Bronchial lymph node (tissue), 1 donor: ENCODE measurements around a stretch of chr14.

DNA sequence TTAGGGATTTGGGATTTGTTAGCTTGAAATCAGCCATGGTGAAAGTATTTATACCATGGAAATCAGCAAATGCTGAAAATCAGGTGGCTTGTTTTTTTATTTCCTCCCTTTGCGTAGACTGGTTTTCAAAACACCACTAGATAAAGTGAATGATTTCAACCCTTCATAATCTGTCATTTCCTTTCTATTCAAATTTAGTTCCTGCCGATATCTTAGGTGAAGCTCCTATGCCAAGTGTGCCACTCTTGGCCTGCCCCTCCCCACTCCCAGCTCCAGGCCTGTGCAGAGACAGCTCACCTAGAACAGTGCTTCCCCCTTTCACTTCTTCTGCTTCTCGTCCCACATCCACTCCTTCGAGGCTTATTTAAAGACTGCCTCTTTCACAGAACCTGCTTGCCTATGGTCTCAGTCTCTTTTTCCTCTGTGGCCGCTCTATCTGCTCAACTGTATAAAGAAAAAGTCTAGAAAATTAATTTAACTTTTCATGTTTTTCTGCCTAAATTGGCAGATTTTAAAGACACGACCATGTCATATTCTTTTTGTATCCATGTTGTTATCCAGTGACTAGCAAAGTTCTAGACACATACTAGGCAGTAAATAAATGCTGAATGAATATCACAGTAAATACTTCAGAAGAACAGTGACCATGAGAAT lies 473.9 kb downstream of the RAD51B start:
- PRO-cap: bidirectional peak, plus-strand start at position 197 of the sequence, minus-strand start at position 111 of the sequence; unidirectional peak, minus-strand start at position 336 of the sequence

GRCh38 chr14:68307843-68308239 lies 485.0 kb downstream of the ZFP36L1 start:
- PRO-cap: unidirectional peak, minus-strand start at chr14:68307938

DNA sequence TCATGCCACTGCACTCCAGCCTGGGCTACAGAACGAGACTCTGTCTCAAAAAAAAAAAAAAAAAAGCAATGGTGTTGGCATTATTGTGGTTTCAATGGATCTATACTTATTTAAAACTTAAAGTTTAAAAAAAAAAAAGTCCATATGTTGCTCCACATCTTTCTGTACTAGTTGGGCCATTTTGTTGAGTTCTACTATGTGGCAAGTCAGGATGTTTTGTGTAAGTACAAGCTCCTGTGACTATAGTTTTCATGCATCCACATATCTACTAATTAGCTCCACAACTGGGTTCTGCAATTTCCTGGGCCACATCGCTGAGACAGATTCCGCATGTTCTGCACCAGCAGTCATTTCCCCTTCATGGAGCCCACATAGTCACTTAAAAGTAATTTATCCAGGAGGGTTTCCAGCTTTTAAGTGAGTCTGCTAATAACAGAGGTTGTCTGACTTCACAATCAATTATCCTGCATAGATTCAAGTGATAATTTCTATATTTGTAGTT lies 461.5 kb downstream of the ZFP36L1 start:
- PRO-cap: no peak

GRCh38 chr14:68399943-68400488 lies 392.9 kb downstream of the ZFP36L1 start:
- PRO-cap: unidirectional peak, plus-strand start at chr14:68400303

GRCh38 chr14:68450007-68450361 lies 342.9 kb downstream of the ZFP36L1 start:
- PRO-cap: no peak

DNA sequence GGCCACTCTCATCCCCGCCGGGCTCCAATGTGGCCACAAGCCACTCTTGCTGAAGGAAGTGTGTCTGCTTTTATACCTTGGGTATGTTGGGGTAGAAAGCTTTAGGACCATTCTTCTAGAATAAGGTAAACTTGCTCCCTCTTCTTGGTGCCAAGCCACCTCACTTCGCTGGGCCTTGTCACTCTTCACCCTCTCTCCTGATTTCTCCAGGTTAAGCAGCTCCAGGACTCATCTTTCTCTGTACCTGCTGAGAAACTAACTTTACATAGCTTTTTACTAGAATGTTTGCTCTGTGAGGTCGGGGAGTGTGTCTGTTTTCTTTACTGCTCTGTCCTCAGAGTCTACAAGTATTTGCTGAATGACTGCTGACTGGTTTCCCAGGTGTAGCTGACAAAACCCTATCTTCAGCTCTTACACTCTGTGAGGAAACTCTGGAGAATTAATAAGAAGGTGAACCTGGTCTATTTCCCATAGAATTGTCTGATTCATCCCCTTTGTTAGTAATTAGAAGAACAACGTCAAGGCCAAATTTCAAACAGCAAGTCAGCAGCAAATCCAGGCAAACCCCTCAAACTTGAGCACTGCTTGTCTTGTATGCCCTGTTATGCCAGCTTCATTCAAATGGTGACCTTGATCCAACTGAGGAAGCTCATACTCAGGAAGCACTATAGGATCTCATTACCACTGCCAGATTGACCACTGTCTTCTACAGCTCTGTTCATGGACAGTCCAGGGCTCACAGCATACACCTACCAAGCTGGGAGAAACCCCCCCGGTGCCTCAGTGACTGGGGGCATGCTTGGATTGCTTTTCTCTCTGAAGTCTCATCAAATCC lies 226.8 kb downstream of the ZFP36L1 start:
- PRO-cap: no peak

DNA sequence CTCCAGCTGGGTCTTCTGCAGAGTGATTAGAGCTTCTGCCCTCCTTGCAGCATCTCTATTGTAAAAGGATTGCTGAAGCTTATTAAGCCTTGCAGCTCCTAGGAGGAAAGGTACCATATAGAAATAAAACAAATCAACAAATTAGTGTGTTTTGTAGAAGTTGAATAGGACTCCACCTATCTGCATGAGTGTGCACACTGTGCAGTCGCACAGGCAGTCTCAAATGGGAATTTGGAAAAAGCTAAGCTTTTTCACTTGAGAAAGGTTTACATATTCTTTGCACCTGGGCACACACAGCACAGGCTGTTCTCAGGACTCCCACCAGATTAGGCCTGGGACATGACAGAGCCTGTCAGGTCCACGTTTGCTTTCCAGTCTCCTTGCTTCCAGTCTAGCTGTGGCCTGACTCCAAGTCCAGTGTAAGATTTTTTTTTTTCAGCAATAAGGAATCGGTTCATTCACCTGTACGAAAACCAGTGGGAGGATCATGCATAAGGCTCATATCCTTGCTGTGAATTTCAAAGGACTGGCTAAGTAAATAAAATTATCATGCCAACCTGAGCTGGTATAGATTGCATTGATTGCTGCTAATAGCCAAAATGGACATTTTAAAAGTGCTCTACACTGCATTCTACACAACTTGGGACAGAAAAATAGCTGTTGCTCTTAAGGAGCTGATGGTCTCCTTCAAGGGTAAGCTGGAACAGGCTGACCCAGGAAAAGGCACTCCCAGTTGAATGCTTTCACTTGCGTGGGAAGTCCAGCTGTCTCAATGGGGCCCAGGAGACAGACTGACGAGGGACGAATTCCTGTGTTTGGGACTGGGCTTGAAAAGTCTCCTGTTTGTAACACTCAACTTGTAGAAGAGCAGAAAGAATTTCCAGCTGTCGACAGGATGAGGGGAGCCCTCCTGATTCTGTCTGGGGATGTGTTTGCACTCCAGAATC lies 181.1 kb downstream of the ZFP36L1 start:
- PRO-cap: no peak

GRCh38 chr14:68667140-68667639 lies 125.7 kb downstream of the ZFP36L1 start:
- PRO-cap: no peak

DNA sequence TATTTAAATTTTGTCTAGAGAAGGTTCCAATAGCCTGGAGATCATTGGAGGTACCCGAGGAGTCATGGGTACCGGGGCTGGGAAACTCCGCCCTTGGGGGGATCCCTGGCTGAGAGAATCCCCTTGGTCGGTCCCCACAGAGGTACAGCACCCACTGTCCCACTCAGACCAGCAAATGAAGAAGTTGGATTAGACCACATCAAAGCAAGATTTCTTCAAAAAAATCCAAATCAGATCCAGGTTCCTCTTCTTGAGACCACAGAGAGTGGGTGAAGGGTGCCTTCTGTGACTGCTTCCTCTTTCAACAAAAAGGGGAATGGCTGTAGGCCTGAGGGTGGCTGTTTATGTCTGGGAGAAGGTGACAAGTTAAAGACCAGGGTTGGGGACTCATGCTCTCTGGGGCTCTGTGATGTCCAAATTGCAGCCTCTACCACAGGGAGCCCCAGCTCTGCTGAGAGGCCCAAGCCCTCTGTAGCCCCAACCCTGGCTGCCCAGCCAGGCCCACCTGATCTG lies 51.0 kb downstream of the ZFP36L1 start:
- PRO-cap: no peak

DNA sequence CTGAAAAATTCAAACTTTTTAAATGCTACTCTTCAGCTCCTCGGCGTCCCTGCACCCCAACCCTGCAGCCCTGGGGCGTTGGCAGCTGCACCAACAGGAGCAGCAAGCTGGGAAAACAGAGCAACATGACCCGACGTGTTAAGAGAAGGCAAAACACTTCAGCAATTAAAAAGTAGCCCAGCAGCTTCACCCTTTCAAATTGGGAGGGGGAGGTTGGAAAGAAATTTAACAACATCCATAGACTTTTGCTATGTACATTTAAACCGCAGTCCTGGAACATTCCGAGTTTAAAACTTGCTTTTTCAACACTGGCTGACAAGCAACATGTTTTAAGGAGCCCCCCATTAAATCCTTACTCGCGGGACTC lies 1.1 kb downstream of the ZFP36L1 start:
- PRO-cap: no peak

- PRO-cap: bidirectional peak, plus-strand start at chr14:68794685, minus-strand start at chr14:68794602
These were observed 1.7 kb upstream of the ZFP36L1 start for GRCh38 chr14:68794442-68795127.

DNA sequence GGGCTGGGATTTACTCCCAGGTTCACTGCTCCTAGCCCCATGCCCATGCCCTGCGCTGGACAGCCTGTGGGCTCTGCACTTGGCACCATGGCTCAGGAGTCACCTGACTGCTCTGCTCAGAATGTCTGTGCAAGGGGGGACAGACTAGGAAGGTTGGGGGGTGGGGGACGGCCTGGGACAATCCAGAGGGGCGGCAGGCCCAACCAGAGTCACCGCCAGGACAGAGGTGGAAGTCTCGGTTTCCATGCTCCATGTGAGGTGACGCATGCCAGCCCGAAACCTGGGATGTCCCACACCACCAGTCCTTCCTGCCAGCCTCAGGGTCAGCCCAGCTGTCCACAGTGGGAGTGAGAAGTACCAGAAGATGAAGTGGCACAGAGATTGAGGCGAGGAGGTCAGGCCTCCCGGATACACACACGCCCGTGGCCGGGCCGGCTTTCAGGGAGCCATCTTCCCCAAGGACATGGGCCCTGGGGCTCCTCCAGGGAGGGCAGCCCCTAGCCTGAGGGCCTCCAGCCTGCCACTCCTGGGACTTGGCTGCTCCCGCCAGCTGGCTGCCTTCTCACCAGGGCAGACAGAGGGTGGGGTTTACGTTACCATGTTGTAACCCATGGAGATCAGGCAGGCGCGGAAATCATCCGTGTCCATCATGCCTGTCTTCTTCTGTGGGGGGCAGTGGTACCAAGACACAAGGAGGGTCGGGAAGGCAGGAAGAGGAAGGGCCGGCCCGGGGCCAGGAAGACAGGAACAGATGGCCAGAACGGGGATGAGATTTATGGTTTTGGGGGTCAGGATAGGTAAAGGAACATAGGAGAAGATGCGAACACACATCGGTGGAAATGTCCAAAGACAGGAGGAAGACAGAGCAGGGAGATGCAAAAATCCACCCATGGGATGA lies 85.2 kb upstream of the ZFP36L1 start:
- PRO-cap: no peak

DNA sequence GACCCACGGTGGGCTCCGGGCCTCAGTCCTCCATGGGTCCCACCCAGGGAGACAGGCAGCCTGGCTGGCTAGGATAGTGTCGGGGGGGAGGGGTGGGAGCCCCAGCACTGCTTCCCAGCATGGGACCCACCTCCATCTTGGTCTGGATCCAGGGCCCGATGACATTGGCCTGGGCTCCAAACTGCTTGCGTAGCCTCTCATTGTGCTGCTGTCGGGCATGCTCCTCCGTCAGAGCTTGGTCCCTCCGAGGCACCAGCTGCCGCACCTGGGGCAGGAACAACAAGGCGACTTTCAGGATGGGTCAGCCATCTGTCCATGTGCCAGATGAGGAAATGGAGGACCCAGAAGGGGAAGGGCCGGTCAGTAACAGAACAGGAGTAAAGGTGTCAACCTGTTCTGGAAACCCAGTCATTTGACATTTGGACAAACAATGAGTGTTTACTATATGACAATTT lies 89.5 kb upstream of the ZFP36L1 start:
- PRO-cap: no peak

DNA sequence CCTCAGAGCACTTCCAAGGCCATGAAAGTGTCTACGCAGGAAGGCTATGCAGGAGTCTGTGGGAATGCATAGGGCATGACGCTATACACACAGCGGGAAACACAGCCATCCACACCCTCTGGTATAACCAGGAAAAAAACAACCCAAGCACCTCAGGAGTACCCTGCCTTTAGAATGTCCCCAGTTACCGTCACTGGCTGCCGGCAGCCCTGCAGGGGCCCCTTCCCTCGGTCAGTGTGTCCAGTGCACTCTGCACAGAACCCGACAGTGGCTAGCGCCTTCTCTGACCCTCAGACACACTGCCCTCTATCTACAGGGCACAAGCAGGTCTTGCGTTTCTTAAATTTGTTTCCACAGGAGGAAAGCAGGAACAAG lies 92.9 kb upstream of the ZFP36L1 start:
- PRO-cap: no peak

DNA sequence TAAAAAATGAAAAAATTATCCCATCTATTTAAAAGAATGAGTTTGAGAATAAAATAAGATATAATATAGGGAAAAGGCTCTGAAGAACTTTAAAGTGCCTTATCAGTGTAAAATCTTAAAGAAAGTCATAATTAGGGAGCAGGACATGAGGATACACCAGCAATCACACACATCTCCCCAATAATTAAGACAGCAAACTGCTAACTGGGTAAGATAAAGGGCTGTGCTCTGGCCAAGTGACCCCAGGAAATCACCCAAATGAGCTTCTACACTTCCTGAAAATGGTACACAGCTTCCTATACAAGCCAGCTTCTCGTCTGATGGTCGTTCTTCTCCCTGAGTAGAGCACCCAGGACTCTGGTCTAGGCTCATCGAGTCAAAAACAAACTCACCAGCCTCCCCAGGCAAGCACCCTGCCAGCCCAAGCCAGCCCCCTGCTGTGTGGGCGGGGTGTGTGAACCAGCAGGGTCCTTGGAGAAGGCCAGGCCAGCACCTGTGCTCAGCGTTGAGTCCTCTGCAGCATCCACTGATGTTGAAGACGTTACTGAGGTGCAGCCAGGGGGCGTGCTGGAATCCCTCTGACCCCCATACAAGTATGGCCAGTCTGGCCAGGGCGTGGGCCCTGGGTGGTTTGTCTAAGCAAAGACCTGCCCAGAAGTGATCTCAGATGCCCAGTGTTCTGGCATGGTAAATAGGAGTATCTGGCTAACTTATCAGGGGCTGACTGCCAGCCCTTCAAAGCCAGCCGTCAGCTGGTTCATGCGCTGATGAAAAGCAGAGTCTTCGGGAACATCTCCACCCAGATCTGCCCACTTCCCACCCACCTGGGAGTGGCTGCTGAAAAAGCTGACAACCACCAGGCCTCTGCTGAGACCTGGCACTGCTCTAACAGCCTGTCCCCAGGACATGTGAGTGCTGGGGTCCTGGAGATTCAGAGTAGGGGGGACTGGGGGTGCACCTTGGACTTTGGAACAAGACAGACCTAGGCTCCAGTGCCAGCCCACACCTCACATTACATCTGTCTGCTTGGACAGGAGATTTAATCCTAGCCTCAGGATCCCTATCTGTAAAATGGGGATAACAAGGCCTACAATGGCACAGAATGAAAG lies 41.3 kb downstream of the ACTN1 start:
- PRO-cap: bidirectional peak, plus-strand start at position 840 of the sequence, minus-strand start at position 681 of the sequence

DNA sequence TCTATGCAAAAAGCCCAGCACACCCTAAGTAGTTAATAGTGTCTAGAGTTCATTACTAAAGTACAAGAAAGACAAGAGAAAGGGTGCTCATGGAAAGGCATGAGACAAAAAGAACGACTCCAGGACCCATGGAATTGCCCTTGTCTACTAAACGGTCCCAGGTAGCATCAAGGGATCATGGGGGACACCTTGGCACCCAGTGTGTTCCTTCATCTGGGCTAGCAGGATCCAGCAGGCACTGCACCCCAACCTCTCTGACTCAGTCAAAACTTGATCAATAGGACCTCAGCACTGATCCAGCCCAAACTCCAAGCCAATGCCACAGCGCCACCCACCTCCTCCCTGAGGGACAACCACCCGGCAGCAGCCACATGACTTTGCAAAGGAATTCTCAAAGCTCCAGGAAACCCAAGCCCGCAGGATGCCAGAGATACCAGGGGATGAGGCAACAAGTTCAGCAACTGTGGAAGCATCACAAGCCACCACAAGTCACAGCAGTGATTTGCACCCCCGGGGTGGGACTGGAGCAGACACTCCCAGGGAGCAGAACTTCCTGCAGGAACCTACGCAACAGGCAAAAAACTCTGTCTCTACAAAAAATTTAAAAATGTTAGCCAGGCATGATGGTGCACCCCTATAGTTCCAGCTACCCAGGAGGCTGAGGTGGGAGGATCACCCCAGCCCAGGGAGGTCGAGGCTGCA lies 37.3 kb downstream of the ACTN1 start:
- PRO-cap: no peak

DNA sequence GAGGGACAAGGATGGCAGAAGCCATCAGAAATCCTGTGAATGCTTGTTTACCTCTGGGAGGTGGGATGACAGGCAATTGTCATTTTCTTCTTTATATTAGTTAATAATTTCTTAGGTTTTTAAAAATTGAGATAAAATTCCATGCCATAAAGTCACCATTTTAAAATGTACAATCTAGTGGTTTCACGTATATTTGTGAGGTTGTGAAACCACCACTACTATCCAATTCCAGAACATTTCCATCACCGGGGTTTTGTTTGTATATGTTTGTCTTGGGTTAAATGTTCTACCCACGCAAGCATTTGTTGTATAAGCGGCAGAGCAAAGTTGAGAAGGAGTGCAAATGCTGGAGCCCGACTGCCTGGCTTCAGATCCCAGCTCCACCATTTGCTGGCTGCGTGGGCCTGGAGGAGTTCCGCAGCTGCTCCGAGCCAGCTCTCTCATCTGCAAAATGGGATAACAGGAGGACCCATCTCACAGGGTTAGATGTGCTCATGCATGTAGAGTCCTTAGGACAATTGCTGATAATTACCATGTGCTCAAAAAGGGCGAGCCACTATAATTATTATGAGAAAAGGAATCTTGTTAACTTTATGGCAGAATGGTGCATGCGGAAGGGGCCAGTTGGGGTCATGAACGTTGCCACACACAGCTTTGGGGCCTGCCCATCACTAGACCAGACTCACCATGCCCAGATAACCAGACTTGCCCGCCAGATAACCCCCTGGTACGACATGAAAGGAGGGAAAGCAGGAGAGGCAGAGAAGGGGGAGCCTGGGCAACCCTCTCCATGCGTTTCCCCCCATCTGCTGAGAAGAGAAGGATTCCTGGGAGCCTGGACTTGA lies 6.5 kb downstream of the ACTN1 start:
- PRO-cap: no peak

GRCh38 chr14:68979416-68980177 lies 495 bp upstream of the ACTN1 start:
- PRO-cap: bidirectional peak, plus-strand start at chr14:68979559, minus-strand start at chr14:68979302; unidirectional peak, plus-strand start at chr14:68979926

DNA sequence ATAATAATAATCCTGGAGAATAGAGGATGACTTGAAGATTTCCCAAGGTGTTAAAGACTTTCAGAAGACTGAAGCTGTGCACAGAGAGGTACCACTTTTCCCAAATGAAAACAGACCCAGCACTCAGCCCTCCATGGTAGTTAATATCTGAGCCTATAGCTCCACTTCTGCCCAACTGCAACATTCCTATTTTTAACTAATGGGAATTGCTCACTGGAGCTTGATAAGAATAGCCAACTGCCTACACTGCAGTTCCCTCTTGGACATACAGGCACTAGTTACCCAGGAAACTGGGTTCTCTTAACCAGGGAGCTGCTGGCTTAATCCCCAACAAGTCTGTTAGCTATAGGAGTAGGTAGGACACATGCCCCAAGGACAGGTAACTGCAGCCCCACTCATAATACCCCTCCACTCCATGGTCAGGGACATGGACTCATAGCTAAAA lies 76.9 kb upstream of the ACTN1 start:
- PRO-cap: no peak

DNA sequence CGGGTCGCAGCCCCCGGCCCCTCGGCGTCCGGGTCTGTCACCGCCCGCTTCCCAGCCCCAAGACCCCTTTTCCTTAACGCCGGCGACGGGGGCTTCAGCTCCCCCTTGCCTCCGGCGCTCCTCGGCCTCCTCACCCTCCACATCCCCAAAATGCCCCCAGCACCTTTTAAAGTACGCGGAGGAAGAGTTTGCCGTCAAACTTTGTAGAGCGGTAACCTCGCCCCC lies 756 bp downstream of the DCAF5 start:
- PRO-cap: no peak